Thyroid gland (tissue), 7 donors: ENCODE results near the genes WDR6 and AMT.

GRCh38 chr3:48845081-48845554 lies 2.6 kb downstream of the PRKAR2A start:
- PRO-cap, 2 experiments = no peak in any of the 2 experiments
- RAMPAGE, long total RNA, 5 experiments = no peak in any of the 5 experiments

DNA sequence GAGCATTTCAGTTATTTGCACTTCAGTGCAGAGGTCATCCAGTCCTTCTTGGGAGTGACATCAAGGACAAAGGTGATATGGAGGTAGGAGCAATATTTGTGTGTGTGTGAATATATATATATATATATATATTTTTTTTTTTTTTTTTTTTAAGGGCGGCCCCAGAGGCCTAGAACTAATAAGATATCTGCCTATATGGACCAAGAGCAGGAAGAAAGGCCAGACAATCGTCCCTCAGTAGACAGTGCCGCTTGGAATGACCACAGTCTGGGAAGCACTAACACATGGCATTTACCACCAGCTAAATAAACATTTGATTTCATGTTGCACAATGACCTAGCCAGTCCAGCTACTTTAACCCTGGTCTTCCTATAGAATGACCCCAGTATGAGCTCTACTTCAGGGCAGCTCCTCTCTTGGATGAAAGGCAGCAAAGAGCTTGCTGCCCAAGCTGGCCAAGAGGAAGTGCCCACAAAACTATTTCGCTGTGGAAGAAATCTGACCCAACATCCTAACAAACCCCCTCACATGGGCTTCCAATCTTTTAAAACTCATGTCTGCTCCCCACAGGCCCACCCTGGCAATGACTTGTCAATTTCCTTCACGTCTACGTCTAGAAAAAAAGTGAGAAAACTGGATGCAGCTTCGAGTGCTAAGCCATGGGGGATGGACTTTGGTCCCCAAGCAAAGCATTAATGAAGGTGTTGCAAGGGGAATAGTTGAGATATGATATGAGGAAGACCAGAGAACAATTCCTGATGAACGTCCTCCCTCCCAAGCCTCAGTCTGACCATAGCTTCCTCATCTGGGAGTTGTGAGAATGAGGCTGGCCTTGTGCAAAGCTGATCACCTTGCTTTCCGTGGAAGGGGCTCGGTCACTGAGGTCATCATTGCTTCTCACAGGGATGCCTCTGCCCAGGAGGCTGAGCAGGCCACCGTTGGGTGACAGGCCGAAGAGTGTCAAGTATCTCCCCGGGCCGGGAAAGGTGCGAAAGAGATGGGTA lies 1.1 kb downstream of the SLC25A20 start:
- PRO-cap, 2 experiments = no peak in any of the 2 experiments
- RAMPAGE, long total RNA, 5 experiments = no peak in any of the 5 experiments

DNA sequence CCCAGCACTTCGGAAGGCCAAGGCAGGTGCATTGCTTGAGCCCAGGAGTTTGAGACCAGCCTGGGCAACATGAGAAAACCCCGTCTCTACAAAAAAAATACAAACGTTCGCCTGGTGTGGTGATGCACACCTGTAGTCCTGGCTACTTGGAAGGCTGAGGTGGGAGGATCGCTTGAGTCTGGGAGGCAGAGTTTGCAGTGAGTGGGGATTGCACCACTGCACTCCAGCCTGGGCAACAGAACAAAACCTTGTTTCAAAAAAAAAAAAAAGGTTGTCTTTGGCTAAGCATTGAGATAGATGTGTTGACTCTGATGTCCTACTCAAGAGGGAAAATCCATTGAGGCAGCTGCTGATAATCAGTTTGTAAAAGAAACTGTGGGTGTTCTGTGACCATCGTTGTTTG lies 9.0 kb upstream of the P4HTM start:
- PRO-cap, 2 experiments = no peak in any of the 2 experiments
- RAMPAGE, long total RNA, 5 experiments = no peak in any of the 5 experiments

- PRO-cap, 2 experiments = peak in 2 of 2 experiments; most common plus-strand start chr3:49008046 (in 2); most common minus-strand start chr3:49007847 (in 2)
- RAMPAGE, long total RNA, 5 experiments = start-site peak on the plus strand in 3 of 5 experiments, at chr3:49007373-49007426 at its widest, 204 to 376 reads per replicate
These were observed at the start of gene WDR6 for GRCh38 chr3:49007231-49008346. WDR6 (plus strand) TSS chr3:49007391.

DNA sequence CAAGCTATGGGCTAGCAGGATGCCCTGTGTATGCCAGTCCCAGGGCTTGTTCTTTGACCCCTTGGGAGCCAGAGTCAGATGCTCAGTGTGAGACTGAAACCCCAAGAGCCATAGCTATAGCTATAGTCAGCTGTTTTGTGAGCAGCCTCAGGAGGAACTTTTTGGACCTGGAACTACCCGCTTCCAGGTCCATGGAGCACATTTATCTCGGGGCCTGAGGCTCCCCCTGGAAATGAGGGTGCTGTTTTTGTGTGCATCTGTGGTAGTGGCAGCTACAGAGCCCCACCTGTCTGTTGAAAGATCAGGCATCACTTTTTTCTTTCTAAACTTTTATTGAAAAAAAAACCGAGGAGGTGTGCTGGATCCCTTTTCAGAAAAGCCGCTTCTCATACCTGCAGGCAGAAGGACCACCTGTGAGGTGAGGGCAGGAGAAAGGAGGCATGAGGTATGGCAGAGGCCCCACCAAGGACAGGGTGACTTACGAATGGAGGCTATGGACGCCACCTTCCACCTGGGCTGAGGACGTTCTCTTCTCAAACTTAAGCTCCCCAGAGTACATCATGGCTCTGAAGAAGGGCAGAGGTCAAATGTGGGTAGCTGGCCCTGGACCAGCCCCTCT lies 2.2 kb downstream of the NDUFAF3 start:
- PRO-cap, 2 experiments = no peak in any of the 2 experiments
- RAMPAGE, long total RNA, 5 experiments = no peak in any of the 5 experiments

GRCh38 chr3:49029898-49030769 lies 936 bp upstream of the IMPDH2 start:
- PRO-cap, 2 experiments = no peak in any of the 2 experiments
- RAMPAGE, long total RNA, 5 experiments = no peak in any of the 5 experiments

DNA sequence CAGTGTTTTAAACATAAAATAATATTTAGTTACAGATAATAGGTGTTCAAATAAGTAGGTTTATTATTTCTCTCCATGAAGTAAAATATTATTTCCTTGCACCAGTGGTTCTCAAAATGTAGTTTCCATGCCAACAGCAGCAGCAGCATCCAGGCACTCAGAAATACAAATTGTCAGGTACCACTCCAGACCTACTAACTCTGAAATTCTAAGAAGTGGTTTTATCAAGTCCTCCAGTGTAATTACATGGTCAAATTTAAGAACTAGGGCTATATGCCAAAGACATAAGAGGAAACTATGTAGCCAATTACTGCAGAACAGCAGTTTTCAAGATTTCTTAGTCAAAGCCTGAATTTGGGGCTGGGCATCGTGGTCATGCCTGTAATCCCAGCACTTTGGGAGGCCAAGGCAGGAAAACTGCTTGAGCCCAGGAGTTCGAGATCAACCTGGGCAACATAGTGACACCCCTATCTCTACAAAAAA lies 30.7 kb downstream of the QRICH1 start:
- PRO-cap, 2 experiments = no peak in any of the 2 experiments
- RAMPAGE, long total RNA, 5 experiments = no peak in any of the 5 experiments

GRCh38 chr3:49092236-49092638 lies 1.6 kb downstream of the QRICH1 start:
- PRO-cap, 2 experiments = no peak in any of the 2 experiments
- RAMPAGE, long total RNA, 5 experiments = no peak in any of the 5 experiments

- PRO-cap, 2 experiments = peak in 2 of 2 experiments; most common plus-strand start chr3:49093670 (in 2); most common minus-strand start chr3:49093608 (in 2)
- RAMPAGE, long total RNA, 5 experiments = start-site peak on the minus strand in 1 of 5 experiments, at chr3:49093566-49093612 at its widest, 15 reads per replicate
These were observed 720 bp downstream of the QRICH1 start for GRCh38 chr3:49092783-49093918.

GRCh38 chr3:49119426-49119808 lies 1.2 kb downstream of the USP19 start:
- PRO-cap, 2 experiments = no peak in any of the 2 experiments
- RAMPAGE, long total RNA, 5 experiments = no peak in any of the 5 experiments

DNA sequence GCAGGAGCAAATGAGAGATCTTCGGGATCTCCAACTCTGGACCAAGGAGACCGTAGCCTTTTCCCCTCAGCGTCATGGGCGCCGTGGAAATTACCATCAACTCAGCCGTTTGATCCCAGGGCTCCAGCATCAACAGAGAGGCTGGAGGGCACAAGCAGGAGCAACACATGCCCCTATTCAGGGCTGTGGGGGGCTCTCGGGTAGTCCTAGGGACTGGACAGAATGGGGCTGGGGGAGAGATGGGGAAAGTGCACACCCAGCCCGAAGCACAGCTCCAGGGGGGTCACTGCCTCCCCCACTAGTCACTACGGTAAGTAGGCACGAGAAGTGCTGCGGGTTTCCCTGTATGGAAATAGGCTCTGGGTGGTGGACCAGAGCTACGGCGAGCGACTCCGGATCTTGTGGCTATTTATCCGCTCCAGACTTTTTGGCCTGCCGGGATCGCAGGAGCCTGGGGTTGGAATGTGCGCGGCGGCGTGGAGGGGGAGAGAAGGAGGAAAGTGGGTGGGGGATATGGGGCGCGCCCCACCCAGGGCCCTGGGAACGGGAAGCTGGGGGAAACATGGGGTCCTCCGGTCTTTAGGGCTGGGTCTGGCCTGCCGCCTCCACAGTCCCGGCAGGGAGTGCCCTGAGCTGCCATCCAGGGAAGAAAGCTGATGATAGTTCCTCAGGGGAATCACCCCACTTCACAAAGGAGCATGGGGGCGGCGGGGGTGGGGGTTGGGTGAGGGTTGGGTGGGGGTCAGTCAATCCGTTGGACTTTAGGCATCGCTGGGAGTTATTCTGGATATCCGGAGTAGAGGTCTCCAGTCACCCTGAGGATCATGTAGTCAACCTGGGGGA lies 681 bp upstream of the LAMB2 start:
- PRO-cap, 2 experiments = no peak in any of the 2 experiments
- RAMPAGE, long total RNA, 5 experiments = no peak in any of the 5 experiments

DNA sequence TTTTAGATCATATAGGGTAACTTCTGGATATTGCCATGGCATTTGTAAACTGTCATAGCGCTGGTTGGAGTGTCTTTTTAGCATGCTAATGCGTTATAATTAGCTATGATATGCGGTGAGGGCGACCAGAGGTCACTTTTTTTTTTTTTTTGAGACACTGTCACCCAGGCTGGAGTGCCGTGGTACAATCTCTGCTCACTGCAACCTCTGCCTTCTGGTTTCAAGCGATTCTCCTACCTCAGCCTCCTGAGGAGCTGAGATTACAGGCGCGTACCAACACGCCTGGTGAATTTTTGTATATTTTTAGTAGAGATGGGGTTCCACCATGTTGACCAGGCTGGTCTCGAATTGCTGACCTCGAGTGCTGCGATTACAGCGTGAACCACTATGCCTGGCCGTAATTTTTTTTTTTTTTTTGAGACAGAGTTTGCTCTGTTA lies 5.9 kb downstream of the IHO1 start:
- PRO-cap, 2 experiments = no peak in any of the 2 experiments
- RAMPAGE, long total RNA, 5 experiments = no peak in any of the 5 experiments

GRCh38 chr3:49277998-49278284 lies 909 bp upstream of the C3orf62 start:
- PRO-cap, 2 experiments = no peak in any of the 2 experiments
- RAMPAGE, long total RNA, 5 experiments = no peak in any of the 5 experiments

DNA sequence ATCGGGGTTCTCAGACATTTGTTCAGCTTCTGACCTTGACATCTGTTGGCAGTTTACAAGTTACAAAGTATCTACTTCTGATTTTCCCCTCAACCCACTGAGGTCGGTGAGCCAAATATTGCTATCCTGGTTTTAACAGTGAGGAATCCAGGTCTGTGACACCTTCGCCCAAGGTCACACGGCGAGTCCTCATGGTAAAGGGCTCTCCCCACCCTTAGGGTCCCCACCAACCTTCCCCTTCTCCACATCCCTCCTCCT lies 494 bp downstream of the USP4 start:
- PRO-cap, 2 experiments = no peak in any of the 2 experiments
- RAMPAGE, long total RNA, 5 experiments = no peak in any of the 5 experiments

DNA sequence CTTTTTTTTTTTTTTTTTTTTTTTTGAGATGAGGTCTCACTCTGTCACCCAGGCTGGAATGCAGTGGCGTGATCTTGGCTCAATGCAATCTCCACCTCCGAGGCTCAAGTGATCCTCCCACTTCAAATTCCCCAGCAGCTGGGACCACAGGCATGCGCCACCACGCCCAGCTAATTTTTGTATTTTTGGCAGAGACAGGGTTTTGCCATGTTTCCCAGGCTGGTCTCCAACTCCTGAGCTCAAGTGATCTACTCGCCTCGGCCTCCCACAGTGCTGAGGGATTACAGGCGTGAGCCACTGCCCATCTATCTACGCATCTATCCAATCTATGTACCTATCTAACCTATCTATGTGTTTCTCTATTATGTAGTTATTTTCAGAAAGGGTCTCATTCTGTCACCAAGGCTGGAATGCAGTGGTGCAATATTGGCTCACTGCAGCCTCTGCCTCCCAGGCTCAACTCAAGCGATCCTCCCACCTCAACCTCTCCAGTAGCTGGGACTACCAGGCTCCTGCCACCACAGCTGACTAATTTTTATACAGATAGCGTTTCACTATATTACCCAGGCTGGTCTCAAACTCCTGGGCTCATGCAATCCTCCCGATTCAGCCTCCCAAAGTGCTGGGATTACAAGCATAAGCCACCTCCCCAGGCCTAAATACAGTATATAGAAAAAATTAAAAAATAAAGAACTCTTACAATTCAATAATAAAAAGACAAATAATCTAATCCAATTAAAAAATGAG lies 20.3 kb upstream of the GPX1 start:
- PRO-cap, 2 experiments = no peak in any of the 2 experiments
- RAMPAGE, long total RNA, 5 experiments = no peak in any of the 5 experiments

DNA sequence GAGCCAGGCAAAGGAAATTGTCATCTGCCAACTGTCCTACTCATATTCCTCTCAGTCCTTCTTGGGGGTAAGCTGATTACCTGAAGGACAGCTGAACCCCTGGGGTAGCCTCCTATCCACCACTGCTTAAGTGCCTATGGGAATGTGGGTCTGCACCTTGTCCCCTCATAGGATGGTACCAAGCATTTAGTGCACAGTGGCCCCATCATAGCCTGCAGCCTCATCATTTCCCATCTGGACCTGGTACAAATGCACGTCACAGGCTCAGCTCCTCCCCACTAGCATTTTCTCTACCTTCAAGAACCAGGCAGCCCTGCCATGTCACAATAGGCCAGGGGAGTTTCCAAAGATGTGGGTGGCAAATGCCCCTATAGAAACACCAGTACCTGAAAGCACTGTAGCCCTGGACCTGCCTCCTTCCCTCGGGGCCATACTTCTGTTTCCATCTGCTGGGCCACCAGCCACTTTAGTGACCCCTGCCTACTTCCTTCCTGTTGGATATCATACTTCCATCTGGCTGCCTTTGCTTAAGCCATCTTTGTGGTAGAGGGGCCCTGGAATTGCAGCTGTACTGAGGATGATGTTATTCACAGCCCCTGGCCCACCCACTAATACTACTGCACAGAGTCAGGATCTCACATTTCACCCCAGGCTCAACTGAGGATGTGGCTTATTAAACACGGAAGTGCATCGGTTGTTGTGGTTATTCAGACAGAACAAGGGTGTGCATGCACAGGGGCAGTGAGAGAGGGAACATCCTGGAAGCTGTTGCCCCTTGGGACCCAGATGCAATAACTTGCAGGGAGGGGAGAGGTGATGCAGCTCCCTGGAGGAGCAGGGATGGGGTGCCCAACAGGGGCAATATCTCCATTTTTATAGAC lies 3.8 kb downstream of the TCTA start:
- PRO-cap, 2 experiments = no peak in any of the 2 experiments
- RAMPAGE, long total RNA, 5 experiments = no peak in any of the 5 experiments

- PRO-cap, 2 experiments = peak in 2 of 2 experiments; most common plus-strand start chr3:49422991 (in 1); most common minus-strand start chr3:49422913 (in 1)
- RAMPAGE, long total RNA, 5 experiments = no peak in any of the 5 experiments
These were observed at the start of gene AMT for GRCh38 chr3:49422269-49423215. AMT (minus strand) TSS chr3:49422473.

GRCh38 chr3:49520138-49520360 lies 34.2 kb upstream of the BSN start:
- PRO-cap, 2 experiments = no peak in any of the 2 experiments
- RAMPAGE, long total RNA, 5 experiments = no peak in any of the 5 experiments

- PRO-cap, 2 experiments = no peak in any of the 2 experiments
- RAMPAGE, long total RNA, 5 experiments = no peak in any of the 5 experiments
These were observed 641 bp downstream of the BSN start for GRCh38 chr3:49554817-49555418.

DNA sequence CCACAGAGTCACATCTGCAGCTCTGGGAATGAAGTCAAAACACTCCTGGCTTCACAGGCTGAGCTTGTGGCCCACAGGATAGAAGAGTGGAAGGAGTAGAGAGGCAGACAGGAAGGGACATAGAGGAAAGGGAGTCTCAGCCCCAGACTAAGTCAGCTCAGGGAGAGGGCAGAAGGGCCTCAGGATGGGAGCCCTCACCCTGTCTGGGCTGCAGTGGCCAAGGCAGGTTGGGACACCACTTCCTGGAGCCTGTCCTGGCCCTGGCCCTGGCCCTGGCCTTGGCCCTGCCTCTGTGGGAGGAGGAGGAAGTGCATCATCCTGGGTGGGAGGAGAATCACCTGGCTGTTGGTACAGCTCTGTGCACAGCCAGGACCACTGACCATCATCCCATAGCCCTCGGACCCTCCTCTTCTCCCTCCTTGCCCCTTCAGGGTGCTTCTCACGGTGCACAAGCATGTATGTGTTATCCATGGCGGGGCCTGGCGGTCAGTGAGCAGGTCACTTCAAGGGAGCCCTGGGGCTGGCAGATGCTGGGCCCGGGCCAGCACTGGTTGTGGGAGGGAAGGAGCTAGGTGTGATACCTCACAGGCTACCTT lies 8.3 kb upstream of the APEH start:
- PRO-cap, 2 experiments = no peak in any of the 2 experiments
- RAMPAGE, long total RNA, 5 experiments = no peak in any of the 5 experiments